ENCODE measurements around a stretch of chr1.

- PRO-cap: no peak
- RAMPAGE, long total RNA, 2 experiments: start-site peak on the minus strand in 1 of 2 experiments, at chr1:183556346-183556517 at its widest, 5 reads per replicate
These were observed 34.3 kb downstream of the NCF2 start for GRCh38 chr1:183555639-183556687.

DNA sequence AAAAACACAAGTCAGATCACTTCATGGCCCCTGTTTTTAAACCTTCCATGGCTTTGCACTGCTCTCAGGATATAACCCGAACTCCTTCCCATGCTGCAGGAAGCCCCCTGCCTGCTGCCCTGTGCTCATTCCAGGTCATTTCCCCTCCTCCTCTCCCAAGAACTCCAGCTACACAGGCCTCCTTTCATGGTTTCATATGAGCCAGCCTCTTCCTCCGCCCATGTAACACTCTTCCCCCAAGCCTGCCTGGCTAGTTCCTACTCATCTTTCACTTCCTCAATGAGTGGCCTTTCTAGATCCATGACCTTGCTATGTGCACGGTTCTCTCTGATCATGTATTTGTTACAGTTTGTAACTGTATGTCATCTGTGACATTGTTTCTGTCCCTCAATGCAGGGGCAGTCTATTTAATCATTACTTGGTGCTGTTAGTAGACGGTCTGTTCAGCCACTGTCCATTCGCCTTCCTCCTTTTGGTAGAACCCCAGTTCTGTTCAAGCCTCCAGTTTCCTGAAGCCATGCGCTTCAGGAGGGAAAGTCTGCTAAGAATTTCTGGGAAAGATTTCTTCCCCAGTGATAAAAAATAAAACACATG is 3.2 kb upstream of the NCF2 start:
- PRO-cap: no peak
- RAMPAGE, long total RNA, 2 experiments: no peak in any of the 2 experiments

- PRO-cap: no peak
- RAMPAGE, long total RNA, 2 experiments: no peak in any of the 2 experiments
These were observed 18.6 kb downstream of the ARPC5 start for GRCh38 chr1:183616928-183617423.

GRCh38 chr1:183719241-183719769 is 66.2 kb upstream of the APOBEC4 start:
- PRO-cap: no peak
- RAMPAGE, long total RNA, 2 experiments: no peak in any of the 2 experiments

DNA sequence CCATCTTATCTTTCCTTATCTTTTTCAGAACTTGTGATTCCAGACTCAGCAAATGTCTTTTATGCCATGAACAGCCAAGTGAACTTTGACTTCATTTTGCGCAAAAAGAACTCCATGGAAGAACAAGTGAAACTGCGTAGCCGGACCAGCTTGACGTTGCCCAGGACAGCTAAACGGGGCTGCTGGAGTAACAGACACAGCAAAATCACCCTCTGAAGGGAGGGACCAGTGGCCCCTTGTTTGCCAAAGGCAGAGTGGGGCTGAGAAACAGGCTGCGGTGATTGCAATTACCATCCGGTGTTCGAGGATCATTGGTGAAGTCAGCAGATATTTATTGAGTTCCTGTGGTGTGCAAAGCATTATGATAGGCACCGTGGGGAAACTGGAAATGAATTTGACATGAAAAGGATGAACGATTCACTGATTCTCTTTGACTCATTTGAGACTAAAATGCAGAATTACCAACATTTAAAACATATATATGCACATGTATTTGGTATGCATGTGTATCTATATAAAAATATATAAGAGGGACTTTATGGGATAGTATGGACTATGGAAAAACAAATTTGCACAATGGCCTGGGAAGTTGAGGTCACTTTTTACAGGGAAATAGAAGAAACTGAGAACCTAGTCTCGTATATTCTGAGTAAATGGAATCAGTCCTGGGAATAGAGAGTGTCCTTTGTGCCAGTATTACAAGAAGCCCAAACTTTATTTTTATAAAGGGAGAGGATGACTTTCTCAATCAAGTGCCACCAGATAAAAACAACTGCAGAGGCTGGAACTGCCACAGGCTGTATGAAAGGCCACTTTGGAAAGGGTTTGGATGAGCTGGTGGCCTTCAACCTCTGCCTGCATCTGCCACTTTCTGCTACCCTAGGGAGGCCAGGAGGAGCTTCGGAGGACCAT is 111.2 kb downstream of the COLGALT2 start:
- PRO-cap: no peak
- RAMPAGE, long total RNA, 2 experiments: start-site peak on the plus strand in 1 of 2 experiments, centred at position 695 of the sequence, 5 reads per replicate

DNA sequence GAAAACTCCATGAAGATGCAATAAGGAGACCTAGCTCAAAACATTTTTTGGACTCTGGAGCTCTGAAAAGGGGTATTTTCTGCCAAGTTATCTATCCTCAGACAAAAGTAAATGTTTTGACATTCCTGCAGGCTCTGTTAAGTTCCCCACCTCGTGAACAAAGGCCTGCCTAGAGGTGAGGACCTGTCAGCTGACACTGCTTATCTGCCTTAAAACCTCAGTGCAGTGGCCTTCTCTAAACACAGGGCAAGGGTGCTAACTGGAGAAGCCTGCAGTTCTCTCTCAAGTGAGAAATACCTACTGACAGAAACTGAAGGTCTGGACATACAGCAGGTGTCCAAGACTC is 41.1 kb downstream of the COLGALT2 start:
- PRO-cap: no peak
- RAMPAGE, long total RNA, 2 experiments: no peak in any of the 2 experiments

DNA sequence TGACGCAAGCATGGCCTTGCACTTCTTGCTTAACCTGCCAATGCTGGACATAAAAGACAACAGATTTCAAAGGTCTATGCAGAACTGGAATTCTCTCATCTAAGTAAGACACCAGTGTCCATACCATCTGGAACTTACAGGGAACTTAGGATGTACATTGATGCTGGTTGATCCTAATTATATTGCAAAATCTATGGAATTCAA is 2.6 kb downstream of the COLGALT2 start:
- PRO-cap: no peak
- RAMPAGE, long total RNA, 2 experiments: no peak in any of the 2 experiments

DNA sequence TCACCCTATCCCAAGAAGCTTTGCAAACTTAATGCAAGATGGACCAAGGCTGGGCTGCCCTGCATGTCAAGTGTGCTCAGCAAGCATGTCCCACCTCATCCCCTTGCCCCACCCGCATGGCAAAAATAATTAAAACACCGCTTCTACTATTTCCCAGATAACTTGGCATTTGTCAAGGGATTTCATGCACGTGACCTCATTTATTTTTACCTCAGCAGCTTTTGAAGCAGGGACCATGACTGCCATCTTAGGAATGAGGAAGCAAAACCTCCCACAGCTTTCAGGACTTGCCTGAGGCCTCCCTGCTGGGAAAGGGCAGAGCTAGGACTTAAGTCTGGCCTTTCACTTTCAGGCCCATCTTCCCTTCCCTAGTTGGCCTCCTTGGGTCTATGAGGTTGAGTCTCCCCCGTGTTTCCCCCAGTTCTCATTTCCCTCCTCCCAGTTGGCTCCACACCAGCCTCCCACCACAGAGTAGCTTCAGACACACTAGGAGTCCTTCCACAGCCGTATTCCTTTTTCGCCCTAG is 161.4 kb downstream of the TSEN15 start:
- PRO-cap: no peak
- RAMPAGE, long total RNA, 2 experiments: no peak in any of the 2 experiments

DNA sequence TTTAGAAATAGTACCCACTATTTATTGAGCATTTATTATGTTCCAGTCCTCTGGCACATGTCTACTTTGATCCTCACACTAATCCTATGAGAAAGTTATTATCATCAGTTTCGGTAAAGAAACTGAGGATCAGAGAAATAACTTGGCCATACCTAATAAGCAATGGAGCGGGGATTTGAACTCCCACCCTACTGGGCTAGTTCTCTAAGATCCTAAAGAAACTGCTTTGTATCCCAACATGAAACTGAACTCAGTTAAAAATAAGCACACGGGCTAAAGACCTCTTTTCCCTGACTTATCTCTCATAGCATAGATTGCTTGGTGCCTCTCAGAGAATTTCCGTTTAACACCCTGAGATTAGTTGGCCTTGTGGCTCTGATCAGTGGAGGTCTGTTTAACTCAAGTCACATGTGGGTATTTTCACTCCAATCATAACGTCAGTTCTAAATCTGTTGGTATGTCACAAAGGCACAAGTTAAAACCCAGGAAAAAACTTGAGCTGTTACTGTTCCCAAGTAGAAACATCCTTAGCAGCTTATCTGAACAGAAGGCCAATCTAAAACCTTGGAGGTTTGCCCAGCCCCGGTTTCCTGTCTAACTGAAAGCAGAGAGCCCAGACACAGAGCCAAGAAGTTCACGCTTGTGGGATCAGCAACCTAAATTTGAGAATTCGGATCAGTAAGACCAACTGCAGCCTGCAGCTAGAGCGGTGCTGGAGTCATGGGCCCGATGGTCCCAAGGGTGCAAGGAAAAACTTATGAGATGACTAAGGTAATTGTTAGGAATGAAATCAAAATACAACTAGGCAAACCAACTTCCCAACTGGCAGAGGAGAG is 90.4 kb upstream of the C1orf21 start:
- PRO-cap: no peak
- RAMPAGE, long total RNA, 2 experiments: no peak in any of the 2 experiments

- PRO-cap: no peak
- RAMPAGE, long total RNA, 2 experiments: no peak in any of the 2 experiments
These were observed 105.3 kb downstream of the C1orf21 start for GRCh38 chr1:184492043-184492547.

GRCh38 chr1:184510183-184510767 is 123.4 kb downstream of the C1orf21 start:
- PRO-cap: no peak
- RAMPAGE, long total RNA, 2 experiments: no peak in any of the 2 experiments

- PRO-cap: no peak
- RAMPAGE, long total RNA, 2 experiments: no peak in any of the 2 experiments
These were observed 169.9 kb downstream of the C1orf21 start for GRCh38 chr1:184556595-184557288.

GRCh38 chr1:184663898-184665160 is 90.3 kb downstream of the EDEM3 start:
- PRO-cap: no peak
- RAMPAGE, long total RNA, 2 experiments: no peak in any of the 2 experiments

- PRO-cap: no peak
- RAMPAGE, long total RNA, 2 experiments: no peak in any of the 2 experiments
These were observed 64.1 kb downstream of the EDEM3 start for GRCh38 chr1:184690472-184691131.

- PRO-cap: no peak
- RAMPAGE, long total RNA, 2 experiments: no peak in any of the 2 experiments
These were observed 91.3 kb downstream of the NIBAN1 start for GRCh38 chr1:184883014-184883442.

GRCh38 chr1:184893653-184894174 is 80.6 kb downstream of the NIBAN1 start:
- PRO-cap: no peak
- RAMPAGE, long total RNA, 2 experiments: no peak in any of the 2 experiments

DNA sequence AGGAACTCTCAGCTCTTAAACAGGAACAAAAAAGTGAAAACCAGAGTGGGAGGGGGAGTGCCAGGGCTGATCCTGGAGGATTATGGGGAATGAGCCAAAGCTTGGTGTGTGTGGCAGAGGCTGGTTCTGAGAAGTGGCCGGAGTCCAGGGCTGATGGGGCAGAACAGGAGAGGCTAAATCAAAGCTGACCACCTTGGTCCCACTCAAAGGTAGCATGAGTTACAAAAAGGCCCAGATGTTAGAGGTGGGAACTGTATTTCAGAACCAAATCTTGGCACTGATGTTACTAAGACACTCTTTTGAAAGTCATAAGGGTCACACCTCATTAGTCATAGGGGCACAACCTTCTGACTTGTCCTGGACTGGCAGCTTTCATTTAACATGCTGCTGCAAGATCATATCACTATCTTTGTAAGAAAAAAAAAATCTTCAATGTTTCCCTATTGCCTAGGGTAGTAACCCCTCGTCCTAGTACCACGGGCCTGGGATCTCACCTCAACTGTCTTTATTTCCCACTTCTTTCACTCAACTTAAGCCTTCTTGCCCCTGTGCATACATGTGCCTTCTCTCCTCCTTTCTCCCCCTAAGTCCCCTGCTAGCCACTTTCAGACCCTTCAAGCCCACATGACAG is 69.2 kb downstream of the NIBAN1 start:
- PRO-cap: no peak
- RAMPAGE, long total RNA, 2 experiments: no peak in any of the 2 experiments

DNA sequence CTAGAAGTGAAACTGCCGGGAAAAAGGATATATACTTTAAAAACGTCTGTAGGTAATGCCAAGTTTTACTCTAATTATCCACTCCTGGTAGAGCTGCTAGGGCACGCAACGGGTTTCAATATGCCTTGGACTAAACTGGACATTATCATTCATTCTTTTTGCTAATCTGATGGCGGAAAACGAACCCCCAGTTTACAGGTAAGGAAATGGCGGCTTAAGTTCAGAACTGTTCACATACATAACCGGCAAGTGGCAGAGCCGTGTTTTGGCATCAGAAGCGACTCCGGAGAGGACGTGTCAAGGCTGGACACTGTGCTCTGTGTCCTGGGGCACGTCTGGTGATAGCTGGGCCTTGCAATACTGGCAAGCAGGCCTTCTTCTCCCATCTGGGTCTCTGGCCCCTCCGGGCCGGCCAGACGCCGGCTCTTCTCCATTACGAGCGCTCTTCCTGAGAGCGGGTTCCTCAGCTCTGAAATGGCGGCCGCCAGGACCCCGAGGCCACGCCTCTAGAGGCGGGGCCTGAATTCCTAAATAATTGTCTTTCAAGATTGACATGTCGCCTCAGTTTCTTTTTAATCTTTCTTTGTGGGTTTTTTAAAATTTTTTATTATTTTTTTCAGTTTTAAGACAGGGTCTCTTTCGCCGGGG is 8.9 kb downstream of the RNF2 start:
- PRO-cap: no peak
- RAMPAGE, long total RNA, 2 experiments: no peak in any of the 2 experiments

GRCh38 chr1:185296592-185297480 is 20.2 kb downstream of the IVNS1ABP start:
- PRO-cap: no peak
- RAMPAGE, long total RNA, 2 experiments: no peak in any of the 2 experiments

GRCh38 chr1:185299437-185300517 is 17.3 kb downstream of the IVNS1ABP start:
- PRO-cap: no peak
- RAMPAGE, long total RNA, 2 experiments: no peak in any of the 2 experiments